GM12891 (cell line): ENCODE measurements around the gene RAB40B.

GRCh38 chr17:82049713-82050358 is 1.8 kb downstream of the RFNG start:
- RRBS: 94% methylated on average over 5 of the region's 15 CpGs

DNA sequence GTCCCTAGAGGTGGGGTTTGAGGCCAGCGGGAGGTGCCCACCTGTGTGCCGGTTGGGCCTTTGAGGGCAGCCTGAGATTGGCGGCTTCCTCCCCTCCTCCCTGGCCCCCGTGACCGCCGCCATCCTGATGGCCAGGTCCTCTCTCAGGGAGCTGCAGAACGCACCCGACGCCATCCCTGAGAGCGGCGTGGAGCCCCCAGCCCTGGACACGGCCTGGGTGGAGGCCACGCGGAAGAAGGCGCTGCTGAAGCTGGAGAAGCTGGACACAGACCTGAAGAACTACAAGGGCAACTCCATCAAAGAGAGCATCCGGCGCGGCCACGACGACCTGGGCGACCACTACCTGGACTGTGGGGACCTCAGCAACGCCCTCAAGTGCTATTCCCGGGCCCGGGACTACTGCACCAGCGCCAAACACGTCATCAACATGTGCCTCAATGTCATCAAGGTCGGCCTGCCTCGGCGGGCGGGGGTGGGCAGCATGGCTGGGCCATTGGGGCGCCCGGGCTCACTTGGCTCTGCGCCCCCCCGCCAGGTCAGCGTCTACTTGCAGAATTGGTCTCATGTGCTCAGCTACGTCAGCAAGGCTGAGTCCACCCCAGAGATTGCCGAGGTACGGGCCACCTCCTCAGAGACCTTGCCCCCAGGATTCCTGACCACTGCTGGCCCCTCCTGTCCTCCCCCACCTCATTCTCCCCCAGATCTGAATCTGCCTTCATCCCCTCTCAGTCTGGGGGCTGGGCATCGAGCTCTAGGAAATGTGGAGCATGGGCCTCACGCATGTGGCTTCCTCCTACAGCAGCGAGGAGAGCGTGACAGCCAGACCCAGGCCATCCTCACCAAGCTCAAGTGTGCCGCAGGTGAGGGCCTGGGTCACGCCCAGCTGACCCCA is 2.9 kb downstream of the GPS1 start:
- RRBS: over 99% methylated on average over 8 of the region's 44 CpGs

DNA sequence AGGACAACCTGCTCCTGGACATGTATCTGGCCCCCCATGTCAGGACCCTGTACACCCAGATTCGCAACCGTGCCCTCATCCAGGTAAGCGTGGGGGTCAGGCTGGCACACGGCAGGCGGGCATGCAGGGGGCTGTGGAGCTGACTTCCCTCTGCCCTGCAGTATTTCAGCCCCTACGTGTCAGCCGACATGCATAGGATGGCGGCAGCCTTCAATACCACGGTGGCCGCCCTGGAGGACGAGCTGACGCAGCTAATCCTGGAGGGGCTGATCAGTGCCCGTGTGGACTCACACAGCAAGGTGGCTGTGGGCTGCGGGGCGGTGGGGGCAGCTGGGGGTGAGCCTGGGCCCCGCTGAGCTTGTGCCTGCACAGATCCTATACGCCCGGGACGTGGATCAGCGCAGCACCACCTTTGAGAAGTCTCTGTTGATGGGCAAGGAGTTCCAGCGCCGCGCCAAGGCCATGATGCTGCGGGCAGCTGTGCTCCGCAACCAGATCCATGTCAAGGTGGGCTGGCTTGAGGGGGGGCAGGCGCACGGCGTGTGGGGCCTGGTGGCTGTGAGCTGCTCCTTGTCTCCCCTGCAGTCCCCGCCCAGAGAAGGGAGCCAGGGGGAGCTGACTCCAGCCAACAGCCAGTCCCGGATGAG is 4.9 kb downstream of the GPS1 start:
- RRBS: no CpG with 5 or more reads among the region's 30 CpGs

DNA sequence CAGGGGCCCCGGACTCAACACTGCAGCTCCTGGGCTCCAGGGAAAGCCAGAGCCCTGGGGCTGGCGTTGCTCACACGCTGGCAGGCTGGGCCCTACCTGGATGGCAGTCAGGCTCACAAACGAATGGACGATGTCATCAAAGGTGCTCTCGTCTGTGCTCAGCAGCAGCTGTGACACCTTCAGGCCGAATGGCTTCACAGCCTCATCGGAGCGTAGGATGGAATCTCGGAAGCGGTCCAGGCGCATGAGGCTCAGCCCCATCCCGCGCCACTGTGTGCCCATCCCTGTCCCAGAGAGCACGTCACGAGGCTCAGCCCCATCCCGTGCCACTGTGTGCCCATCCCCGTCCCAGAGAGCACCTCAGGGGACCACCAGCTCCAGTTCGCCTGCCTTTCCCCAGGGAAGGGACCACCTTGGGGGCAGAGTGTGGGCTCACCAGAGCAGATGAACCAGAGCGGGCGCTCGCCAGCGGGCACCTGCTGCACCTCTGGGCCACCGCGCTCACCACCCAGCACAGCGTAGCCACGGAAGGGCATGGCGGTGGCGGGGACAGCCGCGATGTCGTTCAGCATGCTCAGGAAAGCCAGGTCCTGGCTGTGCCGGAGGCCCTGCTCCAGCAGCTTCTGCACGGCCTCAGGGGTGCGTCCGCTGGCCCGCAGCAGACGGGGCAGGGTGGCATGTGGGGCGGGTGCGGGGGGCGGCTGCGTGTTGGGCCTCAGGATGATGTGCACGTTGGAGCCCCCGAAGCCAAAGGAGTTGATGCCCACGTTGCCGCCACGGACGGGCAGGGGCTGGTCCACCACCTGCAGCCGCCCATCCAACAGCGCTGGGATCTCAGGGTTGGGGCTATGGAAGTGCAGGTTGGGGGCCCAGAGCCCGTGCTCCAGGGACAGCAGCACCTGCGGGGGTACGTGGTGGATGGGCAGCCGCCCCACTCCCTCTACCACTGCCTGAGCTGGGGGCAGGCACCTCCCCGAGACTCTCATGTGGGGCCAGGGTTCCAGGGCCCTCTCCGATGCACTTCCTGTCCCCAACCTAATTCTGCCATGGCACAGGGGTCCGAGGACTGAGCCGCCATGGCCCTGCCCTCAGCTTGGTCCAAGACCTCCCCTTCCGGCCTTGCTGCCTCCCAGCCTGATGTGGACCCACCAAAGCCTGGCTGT is 6.9 kb downstream of the FASN start:
- RRBS: no CpG with 5 or more reads among the region's 59 CpGs

DNA sequence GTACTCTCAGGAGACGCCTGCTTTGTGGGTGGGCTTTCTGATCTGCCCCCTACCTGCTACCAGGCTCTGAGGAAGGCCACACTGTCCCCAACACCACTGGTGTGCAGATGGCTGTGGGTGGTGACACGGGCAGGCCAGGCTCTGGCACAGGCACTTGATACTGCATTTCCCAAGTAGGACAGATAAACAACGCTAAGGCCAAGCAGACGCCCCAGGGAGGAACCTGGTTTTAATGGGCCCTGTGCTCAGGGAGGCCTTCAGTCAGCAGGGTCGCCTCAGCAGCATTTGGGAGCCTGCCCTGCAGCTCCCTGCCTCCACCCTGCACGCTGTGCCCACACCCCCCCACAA is 3.2 kb upstream of the FASN start:
- RRBS: no CpG with 5 or more reads among the region's 6 CpGs

GRCh38 chr17:82214055-82214432 is 1.4 kb upstream of the CCDC57 start:
- RRBS: no CpG with 5 or more reads among the region's 5 CpGs

DNA sequence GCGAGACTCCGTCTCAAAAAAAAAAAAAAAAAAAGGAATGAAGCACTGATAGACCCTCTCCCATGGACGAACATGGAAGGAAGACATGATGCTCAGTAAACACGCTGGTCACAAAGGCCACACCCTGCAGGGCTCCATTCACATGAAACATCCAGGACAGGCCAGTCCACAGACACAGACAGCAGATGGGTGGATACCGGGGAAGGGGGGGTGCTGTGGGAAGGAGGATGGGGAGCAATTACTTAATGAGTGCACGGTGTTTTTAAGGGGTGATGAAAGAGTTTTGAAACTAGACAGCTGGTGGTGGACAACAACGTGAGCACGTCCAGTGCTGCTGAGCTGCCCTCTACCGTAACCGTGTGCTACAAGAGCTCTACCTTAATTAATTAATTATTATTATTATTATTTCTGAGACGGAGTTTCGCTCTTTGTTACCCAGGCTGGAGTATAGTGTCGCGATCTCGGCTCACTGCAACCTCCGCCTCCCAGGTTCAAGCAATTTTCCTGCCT is 6.0 kb upstream of the SLC16A3 start:
- RRBS: no CpG with 5 or more reads among the region's 16 CpGs

DNA sequence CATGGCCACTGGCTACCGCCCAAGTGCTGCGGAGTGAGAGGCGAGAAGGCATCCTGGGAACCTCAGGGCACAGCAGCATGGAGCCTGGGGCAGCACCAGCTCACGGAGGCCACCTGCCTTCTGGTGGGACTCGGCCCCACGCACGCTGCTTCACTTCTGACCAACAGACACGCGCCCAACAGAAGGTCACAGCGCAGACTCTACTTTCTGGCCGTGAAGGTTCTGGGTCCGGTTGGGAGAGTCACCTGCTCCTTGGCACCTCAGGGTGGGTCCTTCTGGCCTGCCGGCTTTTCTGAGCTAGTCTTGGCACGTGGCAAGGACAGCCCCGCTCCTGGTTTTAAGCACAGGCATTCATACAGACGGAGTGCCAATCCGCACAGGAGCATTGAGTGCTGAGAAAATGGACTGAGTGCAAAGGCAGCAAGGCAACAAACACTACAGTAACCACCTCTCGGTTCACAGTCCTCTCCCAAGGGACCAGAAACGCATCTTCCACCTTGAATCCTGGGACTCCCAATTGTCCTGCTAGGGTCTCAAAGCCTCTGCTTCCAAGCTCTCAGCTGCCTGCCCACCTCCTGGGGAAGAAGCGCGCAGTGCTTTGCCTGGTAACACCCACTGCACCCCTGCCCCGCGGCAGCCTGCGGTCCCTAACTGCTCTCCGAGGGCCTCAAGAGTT is 14.7 kb downstream of the SLC16A3 start:
- RRBS: 98% methylated on average over 2 of the region's 25 CpGs

DNA sequence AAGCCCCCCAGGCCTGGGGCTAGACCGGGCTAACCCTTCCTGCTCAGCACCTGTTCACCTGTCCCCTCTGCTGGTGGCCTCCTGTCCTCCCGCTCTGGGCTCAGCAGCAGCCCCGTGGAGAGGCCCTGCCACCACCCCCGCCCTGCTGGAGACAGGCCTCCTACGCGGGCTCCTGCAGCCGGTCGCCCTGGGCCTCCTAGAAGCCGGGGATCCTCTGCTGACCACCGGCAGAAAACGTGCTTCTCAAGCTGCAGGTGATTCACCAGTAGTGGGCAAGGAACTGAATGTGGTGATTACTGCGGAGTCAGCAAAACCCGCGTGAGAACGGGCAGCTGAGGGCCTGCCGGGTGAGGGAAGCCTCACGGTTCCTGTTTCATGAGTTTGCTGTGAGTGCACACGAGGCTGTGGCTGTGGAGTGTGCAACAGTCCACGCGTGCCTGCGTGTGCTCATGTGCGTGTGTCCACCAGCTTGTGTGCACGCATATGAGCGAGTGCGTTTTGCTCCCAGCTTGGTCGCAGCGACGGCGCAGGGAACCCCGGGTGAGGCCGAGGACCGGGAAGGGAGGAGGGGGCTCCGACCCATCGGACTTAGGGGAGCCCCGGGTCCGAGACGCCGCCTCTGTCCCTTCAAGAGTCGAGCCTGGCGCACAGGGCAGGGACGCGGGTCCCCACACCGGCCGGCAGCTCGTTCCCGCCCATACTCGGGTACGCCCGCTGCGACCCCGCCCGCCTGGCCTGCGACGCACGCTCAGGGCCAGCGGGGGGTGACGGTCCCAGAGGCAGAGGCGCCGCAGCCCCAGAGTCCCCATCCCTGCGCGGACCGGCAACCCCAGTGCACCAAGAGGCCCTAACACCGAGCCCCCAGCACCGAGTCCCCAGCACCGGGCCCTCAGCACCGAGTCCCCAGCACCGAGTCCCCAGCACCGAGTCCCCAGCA is 583 bp downstream of the SECTM1 start:
- RRBS: 4% methylated on average over 12 of the region's 68 CpGs

- RRBS: no CpG with 5 or more reads among the region's 24 CpGs
Observed at GRCh38 chr17:82384535-82385138, 13.1 kb downstream of the UTS2R start.

DNA sequence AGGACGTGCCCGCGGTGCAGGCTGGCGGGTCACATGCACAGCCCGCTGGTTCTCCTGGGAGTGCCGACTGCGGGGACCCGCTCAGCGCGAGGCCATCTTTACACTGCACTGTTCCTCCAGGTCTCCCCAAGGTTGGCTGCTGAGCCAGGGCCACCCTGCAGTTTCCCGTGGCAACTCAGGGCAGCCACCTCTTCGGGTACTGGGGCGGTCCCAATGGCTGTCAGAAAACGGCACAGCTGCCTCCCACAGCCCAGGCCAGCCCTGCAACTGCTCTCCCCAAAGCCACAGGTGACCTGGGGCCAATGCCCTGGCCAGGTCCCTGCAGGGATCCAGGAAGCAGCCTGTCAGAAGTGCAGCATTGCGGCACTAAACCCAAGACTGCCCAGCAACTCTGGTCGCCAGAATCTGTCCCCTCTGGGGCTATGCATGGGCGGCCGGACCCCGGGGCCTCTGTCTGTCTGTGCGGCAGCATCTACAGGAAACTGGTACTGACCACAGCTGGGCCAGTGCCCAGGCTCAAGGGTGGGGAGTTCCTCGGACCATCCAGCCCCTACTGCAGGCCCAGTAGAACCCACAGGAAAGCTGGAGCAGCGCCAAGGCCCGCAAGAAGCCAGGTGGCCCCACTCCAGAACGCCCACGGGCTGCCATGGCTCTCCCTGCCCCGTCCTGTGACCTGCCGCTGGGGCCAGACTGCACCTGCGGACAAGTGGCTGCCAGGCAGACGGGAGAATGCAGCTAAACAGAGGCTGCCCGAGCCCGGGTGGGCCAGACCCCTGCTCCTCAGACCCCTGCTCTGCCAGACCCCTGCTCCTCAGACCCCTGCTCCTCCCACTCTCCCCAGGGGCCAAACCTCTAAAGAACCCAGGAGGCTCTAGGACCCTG is 5.5 kb downstream of the CYBC1 start:
- RRBS: no CpG with 5 or more reads among the region's 31 CpGs

- RRBS: no CpG with 5 or more reads among the region's 8 CpGs
Observed at GRCh38 chr17:82517321-82517594, 2.3 kb upstream of the FOXK2 start.

DNA sequence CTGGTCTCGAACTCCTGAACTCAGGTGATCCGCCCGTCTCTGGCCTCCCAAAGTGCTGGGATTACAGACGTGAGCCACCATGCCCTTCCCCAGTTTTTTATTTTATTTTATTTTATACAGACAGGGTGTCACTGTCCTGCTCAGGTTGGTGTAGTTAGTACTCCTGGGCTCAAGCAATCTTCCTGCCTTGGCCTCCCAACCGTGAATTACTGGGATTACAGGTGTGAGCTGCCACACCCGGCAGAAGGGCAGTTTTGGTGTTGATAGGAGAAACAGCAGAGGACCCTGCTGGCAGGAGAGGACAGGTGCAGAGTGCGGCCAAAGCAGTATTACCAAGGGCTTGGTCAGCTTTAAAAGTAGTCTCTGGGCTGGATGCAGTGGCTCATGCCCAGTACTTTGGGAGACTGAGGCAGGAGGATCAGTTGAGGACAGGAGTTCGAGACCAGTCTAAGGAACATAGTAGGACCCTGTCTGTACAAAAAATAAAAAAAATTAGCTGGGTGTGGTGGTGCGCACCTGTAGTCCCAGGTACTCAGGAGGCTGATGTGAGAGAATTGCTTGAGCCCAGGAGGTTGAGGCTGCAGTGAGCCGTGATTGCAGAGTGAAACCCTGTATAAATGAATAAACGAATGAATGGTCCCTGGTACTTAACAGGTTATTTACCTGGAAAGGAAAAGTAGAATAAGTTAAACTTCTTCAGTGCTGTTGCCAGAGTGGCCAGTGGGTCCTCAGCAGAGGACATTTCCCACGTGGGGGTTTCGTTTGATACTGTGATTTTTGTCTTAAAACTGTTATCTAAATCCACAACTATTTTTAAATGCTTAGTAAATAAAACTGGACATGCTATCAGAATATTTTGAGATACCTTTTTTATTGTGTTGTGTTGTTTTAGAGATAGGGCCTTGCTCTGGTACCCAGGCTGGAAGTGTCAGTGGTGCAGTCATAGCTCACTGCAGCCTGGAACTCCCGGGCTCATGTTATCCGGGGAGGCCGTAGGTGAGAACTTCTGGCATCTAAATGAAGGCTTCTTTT is 23.2 kb downstream of the FOXK2 start:
- RRBS: no CpG with 5 or more reads among the region's 16 CpGs

- RRBS: no CpG with 5 or more reads among the region's 14 CpGs
Observed at GRCh38 chr17:82563130-82563861, 43.8 kb downstream of the FOXK2 start.

GRCh38 chr17:82601112-82601951 is 46.9 kb downstream of the WDR45B start:
- RRBS: 94% methylated on average over 8 of the region's 52 CpGs

DNA sequence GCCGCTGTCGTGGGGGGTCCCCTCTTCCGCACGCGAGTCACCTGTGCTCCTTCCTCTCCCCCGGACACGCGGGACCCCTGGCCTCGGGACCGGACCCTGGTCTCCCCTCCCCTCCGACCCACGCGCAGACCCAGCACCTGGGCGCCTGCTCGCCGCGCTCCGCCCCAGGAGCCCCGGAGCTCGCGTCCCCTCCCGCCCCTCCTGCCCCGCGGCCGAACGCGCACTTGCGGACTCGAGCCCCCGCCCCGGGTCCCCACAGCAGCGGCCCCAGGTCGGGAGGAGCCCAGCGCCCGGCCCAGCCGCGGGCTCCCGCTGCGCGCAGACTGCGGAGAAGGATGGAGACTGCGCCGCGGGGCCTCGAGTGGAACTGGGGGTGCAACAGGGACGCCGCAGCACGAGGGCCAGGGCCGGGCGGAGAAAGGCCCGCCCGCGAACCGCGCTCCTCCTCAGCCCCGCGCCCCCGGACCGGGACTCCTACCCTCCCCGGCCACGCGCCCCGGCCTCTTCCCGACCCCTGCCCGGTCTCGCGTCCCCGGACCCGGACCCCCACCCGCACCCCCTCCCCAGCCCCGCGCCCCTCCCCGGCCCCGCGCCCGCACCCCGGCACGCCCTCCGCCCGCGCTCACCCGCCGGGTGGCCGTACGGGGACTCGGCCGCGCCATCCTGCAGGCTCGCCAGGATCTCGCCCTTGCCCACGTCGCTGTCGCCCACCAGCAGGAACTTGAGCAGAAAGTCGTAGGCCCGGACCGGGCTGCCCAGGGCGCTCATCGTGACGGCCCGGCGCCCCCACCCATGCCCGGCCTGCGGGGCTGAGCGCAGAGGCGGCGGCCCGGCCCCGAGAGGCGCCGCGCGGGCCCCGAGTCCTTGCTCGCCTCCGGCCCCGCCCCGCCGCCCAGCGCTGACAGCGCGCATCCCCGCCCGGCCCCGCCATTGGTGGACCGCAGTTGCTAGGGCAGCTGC is at the start of gene RAB40B:
Gene RAB40B (minus strand): TSS at position 870 of the 960 bp plus-strand sequence.
- RRBS: 3% methylated on average over 64 of the region's 125 CpGs

DNA sequence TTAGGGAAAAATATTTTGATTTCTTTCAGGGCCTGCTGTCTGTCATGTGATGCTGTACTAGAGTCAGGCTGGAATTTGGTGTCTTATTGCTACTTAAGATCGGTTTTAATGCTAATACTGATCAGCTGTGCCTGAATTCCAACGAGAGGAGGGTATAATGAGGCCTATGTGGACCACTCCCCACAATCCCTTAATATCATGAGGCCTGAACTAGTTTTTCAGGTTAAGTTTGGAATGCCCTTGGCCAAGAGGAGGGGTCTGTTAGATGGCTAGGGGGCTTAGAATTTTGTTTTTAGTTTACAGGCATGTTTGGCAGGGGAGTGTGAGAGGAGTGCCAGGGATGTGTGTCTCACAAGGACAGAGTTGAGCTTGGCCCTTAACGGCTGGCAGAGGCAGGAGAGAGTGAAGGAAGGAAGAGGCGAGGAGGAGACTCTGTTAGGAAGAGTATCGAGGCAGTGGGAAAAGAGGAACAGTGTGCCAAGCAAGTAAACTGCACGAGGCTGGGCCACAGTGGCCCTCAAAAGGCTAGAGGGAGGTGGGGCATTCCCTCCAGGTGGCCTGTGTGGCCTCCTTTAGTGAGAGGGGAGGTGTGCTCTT is 3.7 kb downstream of the TBCD start:
- RRBS: no CpG with 5 or more reads among the region's 6 CpGs

DNA sequence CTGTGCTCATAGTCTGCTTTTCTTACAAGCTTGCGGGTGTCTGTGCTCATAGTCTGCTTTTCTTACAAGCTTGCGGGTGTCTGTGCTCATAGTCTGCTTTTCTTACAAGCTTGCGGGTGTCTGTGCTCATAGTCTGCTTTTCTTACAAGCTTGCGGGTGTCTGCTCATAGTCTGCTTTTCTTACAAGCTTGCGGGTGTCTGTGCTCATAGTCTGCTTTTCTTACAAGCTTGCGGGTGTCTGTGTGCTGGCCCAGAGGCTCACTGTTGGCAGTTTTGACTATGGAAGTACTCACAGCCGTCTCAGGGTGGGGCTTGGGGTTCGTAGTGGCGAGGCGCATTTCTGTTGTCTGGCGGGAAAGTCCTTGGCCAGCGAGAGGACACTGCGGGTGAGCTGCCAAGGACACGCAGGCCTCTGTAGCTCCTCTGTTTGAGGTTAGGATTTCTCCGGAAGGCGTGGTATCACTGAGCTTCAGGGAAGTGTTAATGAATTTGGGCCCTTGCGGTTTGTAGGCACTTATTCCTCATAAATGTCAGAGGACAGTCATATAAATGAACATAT is 13.4 kb downstream of the TBCD start:
- RRBS: no CpG with 5 or more reads among the region's 17 CpGs

- RRBS: no CpG with 5 or more reads among the region's 9 CpGs
Observed at GRCh38 chr17:82814121-82814519, 25.7 kb downstream of the ZNF750 start.

GRCh38 chr17:82838289-82839016 is 1.4 kb downstream of the ZNF750 start:
- RRBS: no CpG with 5 or more reads among the region's 18 CpGs